Measurements from ENCODE around the gene ZSCAN30.

- PRO-cap = no peak
These were observed 143.0 kb downstream of the DTNA start for GRCh38 chr18:34853058-34853563.

- PRO-cap = no peak
These were observed 131.4 kb upstream of the MAPRE2 start for GRCh38 chr18:34909709-34910383.

GRCh38 chr18:34977908-34978742, 63.1 kb upstream of the MAPRE2 start:
- PRO-cap = no peak

DNA sequence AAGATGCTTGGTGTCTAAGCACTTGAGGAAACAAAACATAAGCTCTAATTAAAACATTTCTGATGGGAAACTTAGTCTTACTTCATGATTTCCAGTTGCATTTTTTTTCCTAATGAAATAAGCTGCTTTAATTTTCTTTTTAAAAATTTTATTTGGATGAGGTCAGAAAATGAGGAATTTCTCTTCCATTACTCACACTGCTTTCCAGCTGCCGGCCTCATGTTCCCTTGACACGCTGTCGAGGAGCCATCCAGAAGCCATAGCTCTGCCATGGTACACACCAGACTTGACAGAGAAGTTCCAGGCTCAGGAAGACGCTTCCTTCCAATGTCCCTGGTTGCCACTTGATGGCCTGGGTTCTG, 12.1 kb upstream of the MAPRE2 start:
- PRO-cap = no peak

DNA sequence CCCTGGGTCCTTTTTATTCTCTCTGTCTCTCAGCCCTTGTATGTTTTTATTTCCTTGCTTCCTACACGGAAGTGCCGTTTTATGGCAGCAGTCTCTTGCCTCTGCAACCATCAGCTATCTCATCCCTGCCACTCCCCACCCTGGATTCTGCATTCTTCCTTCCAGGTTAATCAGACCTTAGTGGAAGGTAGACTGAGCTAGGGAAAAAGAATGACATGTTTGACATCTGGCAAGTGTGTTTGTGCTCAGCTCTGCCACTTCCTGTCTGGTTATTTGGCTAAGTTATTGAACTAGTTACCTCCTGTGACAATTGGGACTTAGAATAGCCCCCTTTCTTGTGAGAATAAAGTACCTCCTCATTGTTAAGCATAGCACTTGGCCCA, 11.0 kb upstream of the MAPRE2 start:
- PRO-cap = no peak

DNA sequence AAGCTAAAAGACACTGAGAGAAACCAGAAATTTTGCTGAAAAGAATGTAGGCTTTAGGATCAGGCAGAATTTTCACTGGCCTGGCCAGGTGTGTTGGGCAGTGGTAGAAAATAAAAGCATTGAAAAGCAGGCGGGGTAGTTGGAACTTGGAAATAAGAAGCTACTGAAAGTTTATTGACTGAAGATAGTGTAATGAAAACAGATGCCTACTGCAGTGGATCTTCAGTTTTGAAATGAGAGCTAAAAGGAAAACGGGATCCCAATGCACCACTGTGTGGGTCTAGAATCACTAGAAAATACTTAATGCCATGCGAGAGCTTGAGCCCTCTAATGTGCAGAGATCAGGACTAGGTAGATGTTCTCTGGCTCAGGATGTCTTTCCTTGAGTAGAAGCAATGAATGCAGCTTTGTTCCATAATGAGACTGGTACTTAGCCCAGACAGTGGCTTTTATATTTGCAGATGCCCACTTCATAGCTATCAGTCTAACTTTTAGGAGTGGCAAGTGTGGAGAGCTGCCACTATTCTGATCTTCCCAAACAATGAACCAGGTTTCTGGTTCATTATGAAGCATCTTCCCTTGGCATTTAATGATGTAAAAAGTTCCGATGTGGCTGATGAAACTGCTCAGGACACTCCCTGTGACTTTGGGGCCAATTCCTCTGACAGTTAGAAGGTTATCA, 5.3 kb downstream of the MAPRE2 start:
- PRO-cap = no peak

GRCh38 chr18:35243403-35244115, 2.7 kb downstream of the ZNF397 start:
- PRO-cap = no peak

- PRO-cap = bidirectional peak, plus-strand start at chr18:35290384, minus-strand start at chr18:35290198
These were observed at the start of gene ZSCAN30 for GRCh38 chr18:35290111-35290888. Gene ZSCAN30 (minus strand): TSS chr18:35290229.

GRCh38 chr18:35409911-35410355, 32.8 kb upstream of the ZNF396 start:
- PRO-cap = no peak

- PRO-cap = no peak
These were observed 41.4 kb downstream of the INO80C start for GRCh38 chr18:35456300-35456891.

DNA sequence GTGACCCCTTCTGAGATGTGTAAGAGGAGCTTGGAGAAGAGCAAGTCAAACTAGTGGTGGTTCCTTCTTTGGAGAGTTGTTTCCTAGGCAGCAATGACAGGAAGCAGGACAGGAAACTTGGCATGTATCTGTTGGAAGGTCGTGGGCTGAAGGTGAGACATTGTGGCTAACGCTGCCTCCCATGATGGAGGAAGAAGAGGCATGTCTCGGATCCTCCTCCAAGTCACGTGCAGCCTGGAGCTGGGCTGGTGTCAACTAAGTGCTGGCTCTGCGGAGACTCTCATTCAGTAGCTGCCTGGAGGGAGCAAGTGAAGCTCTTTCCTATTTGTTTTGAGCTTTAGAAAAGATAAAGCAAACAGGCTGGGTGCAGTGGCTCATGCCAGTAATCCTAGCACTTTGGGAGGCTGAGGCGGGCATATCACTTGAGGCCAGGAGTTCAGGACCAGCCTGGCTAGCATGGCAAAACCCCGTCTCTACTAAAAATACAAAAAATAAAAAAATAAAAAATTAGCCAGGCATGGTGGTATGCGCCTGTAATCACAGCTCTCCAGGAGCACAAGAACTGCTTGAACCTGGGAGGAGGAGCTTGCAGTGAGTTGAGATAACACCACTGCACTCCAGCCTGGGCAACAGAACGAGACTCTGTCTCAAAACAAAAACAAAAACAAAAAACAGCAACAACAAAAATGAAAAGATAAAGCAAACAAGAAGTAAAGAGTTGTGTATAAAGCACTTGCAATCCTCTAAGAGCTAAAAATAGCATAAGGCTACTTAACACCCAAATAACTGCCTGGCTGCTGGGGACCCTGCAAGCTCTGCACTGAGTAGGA, 28.2 kb upstream of the INO80C start:
- PRO-cap = no peak

DNA sequence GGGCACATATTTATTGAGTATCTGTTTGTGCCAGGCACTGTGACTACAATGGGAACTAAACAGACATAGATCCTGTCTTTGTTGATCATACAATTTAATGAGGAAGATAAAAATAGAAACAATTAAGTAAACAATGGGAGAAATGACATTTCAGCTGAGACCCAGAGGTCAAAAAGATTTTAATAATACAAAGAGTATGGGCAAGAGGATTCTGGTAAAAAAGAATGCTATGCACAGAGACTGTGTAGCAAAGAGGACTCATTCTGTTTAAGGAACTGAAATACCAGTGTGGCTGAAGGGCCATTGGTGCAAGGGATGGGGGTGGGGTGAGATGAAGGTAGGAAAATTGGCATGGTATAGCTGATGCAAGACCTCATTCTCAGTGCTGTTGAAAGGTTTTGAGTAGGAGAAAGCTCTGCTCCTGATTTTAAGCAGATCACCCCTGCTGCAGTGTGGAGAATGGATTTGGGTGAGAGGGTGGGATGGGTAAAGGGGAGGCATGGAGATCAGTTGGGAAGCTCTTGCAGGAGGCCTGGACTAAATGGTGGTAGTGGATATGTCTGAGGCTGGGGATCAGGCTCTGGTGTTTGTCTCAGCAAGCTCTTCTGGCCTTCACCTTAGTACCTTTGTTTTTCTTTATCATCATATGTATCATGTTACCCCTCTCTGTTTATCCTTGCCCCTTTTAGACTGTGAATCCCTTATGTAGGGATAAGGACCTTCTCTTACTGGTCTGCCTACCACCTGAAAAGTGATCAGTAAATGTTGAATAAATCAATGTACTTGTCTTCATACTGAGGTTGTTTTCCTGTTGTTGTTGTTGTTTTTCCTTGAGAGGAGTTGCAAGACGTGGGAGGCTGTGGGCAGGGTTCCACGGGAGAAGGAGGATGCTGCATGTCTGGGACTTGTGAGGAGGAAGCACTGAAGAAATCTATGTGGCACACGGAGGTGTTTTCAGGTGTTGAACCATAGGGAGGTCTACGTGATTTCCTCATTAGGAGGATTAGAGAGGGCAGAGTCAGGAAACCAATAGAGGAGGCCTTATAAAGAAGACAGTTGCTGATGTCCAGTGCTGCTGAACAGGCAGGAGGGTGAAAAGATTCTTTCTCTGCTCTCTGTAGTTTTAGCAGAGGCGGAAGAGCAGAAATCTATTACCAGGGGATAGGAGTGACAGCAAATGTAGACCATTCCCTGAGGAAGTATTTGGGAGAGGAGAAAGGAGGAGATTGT, 11.1 kb downstream of the GALNT1 start:
- PRO-cap = no peak

GRCh38 chr18:35667714-35668289, 86.3 kb downstream of the GALNT1 start:
- PRO-cap = no peak

DNA sequence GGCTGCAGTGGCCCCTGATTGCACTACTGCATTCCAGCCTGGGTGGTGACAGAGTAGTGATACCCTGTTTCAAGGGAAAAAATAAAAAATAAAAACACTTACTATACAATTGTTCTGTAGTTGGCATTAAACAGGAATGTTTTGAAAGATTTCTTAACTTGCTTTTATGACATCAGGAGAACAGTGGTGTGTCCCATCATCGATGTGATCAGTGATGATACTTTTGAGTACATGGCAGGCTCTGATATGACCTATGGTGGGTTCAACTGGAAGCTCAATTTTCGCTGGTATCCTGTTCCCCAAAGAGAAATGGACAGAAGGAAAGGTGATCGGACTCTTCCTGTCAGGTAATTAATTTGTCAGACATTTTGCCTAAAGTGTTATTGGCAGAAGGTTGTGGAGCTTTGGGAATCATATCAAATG, 105.3 kb downstream of the GALNT1 start:
- PRO-cap = no peak

DNA sequence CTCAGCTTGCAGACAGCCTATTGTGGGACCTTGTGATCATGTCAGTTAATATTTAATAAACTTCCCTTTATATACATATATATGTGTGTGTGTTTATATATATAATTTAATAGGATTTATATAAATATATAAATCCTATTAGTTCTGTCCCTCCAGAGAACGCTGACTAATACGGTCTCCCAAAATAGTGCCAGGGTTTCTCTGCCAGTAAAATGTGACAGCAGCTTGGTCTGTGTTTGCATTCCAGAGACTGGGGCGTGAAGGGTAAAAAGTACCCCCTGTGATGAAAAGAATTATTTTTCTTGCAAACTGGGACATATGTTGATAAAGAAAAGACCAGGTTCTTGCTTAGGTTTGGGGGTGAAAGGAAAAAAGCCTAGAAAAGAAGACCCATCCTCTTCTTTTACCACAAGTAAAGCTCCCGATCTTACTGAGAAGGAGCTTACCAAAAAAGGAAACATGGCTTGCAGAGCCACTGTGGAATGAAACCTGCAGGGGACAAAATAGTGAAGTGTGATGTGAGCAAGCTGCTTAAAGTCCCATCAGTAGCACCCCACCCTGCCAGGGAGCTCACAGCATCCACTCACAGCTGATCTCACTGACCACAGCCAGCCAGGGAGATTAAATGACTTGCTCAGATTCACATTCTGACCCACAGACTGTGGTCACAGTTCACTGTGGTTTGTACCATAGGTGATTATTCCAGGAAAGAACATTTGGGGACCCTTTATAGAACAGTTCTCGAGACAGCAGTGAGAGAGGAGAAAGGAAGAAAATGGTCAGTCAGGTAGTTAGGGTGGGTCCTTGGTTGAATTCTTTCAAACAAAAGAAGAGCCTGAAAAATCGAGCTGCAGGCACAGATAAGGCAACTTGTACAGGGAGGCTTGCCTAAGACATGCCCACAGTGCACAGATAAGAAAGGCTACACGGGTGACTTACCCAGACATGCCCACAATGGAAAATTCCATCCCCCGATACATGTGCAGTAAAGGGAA, 110.8 kb upstream of the C18orf21 start:
- PRO-cap = no peak

DNA sequence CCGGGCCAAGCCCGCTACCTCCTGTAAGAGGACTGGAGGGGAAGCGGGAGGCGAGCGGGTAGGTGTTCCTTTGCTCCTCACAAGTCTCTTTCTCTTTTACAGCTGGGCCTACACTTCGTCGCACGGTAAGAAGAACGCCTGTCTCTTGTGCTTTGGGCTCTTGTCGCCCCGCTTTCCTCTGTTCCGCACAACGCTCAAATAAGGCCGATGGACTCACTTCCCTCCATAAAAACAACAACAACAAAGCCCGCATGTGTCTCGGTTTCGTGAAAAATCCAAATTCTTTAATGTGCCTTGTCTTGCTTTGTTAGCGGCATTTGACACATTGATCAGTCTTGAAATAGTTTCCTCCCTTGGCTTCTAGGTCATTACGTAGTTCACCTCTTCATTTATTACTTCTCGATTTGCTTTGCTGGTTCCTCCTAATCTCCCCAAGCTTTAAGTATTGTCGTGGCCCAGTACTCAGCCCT, 339 bp downstream of the C18orf21 start:
- PRO-cap = no peak

- PRO-cap = no peak
These were observed 26.3 kb downstream of the ELP2 start for GRCh38 chr18:36155874-36156437.

DNA sequence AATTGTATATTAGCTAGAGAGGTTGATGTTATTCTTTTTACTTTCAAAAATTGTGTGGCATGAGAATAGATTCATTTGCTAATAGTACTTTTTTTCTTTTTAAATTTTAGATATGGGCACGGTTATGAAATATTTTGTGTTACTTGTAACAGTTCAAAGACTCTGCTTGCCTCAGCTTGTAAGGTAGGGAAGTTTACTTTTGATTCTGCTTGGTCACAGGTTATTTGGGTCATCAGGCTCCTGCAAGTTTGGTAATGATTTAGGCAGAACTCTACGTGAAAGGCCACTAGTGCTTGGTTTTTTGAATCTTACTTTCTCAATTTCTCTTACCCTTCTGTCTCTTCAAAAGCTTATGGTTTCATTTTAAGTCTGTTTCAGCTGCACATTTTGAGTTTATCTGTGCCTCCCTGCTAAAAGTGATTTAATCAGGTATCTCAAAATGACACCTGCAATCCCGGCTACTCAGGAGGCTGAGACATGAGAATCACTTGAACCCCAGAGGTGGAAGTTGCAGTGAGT, 26.4 kb upstream of the MOCOS start:
- PRO-cap = no peak

DNA sequence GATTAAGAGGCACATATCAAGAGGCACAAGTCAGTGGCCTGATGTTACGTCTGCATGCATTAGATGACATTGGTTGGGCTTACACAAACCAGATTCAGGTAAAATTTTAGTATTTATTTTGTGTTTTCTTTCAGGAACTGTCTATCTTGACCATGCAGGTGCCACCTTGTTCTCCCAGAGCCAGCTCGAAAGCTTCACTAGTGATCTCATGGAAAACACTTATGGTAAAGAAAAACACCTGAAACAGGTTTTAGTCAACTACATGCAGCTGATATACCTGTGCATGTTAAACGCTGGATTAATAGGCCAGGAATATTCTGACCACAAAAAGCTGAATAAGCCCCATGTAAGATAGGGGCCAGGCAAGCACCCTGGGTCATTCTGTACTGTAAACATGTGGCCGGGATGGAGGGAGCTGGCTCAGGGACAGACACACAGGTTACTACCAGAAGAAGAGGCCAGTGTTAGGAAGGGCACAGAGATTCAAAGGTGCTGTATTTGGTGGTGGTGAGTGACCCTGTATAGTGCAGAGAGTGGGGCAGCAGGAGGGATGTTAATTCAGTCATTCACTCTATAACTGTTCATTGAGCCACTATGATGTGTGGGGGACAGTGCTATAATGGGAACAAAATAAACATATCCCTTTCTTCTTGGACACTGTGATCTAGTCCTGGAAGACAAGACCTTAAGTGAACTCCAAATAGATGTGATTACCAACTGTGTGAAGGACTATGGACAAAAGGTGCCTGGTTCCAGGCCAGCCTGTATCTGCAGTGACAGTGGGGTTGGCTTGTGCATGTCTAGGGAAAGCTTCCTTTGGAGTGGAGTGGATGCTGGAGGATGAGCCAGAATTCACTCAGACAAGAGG, 8.1 kb downstream of the MOCOS start:
- PRO-cap = no peak

DNA sequence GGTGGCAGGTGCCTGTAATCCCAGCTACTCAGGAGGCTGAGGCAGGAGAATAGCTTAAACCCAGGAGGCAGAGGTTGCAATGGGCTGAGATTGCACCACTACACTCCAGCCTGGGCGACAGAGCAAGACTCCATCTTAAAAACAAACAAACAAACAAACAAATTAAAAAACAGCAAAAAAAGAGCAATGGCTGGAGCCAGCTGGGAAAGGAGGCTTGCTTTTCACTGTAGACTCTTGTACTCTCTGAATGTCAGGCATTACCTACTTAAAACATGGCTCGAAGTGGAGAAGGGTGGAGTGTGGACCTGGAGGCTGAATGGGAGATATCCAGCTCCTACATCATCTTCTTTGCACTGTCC, 32.2 kb downstream of the MOCOS start:
- PRO-cap = no peak